Left lobe of liver (tissue), 1 donor: ENCODE data around the genes PCBP3 and SPATC1L.

DNA sequence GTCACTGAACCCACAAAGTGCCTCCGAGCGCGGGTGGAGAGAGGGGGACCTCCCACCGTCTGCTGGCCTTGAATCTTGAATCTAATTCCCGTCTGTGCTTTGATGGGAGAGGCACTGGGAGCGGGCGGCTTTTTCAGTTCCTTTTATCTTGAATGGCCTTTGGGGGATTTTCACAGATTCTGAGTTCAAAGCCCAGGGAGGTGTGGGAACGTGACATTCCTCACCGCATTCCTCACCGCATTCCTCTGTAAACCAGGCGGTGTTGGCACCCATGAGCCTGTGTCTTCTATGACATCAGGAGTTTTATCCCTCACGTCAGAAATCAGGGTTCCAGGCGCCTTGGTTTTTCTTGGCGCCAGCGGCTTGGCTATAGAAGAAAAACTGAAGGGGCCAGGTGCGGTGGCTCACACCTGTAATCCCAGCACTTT is 39.2 kb upstream of the COL18A1 start:
- PRO-cap: no peak

DNA sequence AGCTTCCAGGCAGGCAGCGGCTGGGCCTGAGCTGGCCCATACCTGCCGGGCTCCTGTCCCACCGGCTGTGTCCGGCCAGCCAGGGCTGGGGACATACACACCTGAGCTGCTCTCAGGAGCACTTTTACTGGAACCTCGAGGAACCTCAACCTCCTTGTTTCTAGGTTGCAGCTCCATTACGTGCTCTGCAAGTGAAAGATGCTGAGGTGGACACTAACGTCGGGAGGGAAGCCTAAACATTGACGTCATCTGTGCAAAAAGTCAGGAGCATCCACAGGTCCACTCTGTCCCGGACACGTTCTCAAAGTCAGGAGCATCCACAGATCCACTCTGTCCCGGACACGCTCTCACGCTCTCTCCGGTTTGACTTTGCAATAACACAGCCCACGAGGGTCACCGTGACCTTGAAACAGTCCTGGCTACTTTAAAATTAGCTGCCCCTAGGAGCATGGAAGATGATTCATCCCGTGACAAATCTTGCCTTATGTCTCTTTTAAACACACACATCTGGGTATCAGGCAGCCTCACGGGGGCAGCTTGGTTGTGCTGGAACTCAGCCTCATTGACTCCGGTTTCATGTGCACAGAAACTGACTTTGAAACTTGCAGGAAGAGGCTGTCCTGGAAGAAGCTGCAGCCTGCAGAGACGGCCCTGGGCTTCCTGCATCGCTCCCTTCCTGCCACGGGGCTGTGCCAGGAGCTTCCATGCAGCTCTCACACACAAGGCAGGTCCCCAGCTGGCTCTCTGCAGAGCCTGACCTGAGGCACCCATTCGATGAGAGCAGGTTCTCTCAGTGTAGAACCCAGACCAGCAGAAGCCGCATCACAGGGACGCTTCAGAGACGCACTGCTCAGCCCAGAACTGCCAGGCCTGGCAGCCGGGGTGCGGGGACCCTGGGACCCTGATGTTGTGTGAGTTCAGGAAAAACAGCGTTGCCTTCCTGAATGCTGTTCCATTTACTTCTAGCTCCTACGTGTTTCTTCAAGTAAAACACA is 18.1 kb upstream of the COL18A1 start:
- PRO-cap: no peak

GRCh38 chr21:45405765-45406802 is 1.1 kb downstream of the COL18A1 start:
- PRO-cap: no peak

DNA sequence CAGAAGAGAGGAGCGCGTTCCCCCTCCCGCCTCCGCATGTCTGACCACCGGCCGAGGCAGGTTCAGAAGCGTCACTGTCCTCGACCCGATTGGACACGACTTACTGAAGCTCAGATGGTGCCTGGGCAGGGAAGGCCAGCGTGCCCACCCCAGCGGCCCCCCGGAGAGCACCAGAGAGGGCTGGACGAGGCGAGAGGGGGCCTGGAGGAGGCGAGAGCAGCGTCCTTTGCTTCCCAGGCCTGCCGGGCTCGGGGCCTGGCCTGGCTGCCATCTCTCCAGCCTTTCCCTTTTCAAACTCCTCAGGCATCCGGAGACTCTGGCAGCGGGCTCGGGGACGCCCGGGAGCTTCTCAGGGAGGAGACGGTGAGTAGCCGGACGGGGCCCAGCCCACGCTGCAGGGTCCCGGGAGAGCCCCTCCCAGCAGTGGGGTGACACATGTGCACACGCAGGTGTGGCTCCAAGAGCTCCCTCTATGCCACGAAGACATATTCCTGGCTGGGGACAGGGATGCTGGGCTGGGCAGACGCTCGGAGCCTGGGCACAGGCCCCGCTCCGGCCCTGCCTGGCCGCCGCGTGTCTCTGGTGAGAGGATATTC is 67.0 kb downstream of the SLC19A1 start:
- PRO-cap: no peak

DNA sequence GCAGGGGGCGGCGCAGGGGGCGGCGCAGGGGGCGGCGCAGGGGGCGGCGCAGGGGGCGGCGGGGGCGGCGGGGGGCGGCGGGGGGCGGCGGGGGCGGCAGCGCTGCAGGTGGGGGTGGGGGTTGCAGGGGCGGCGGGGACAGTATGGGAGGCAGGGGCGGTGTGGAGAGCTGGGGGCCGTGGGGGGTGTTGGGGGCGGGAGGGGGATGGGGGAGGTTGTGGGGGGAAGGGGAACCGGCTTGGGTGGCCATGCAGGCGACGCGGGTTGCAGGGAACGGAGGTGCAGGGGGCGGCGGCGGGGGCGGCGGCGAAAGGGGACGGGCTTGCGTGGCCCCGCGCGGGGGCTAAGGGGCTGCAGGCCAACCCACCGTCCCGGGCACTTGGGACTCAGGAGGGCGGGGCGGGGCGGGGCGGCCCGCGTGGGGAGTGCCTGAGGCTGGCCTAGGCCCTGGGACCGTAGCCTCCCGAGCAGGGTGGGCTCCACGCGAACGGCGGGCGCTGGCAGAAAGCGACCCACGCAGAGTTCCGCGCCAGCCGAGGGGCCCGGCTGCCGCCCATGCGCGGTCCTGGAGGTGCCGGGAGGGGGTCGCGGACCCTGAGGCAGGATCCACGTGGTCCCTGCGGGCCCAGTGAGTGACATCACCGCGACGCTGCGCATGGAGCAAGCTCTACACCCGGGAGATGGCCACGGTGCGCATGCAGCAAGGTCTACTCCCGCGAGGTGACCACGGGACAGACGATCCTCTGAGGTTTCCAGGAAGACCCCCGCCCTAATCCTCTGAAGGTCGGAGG is 13.2 kb upstream of the SLC19A1 start:
- PRO-cap: unidirectional peak, plus-strand start at position 696 of the sequence

DNA sequence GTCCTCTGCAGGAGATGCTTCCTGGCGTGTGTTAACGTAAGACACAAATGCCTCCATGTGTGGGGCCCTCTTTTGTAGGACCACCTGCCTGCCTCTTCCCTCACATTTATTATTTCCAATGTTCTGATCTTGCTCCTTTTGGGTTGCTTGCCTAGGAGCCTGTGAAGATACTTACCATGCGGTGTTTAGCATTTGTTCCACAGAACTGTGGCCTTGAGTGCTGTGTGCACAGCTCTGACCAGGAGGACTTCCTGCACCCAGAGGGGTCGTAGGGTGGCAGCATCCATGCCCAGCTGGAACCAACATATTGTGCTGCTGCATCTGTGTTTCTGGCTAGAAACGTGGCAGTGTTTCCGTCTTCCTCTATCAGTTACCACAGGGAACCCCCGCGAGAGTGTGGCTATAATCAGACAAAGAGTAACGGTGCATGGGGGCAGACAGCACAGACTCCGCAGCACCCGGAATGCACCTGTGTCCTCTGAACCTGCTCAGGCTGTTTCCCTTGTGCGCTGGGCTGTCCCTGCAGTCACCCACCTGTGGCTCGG is 11.6 kb upstream of the PCBP3 start:
- PRO-cap: no peak

DNA sequence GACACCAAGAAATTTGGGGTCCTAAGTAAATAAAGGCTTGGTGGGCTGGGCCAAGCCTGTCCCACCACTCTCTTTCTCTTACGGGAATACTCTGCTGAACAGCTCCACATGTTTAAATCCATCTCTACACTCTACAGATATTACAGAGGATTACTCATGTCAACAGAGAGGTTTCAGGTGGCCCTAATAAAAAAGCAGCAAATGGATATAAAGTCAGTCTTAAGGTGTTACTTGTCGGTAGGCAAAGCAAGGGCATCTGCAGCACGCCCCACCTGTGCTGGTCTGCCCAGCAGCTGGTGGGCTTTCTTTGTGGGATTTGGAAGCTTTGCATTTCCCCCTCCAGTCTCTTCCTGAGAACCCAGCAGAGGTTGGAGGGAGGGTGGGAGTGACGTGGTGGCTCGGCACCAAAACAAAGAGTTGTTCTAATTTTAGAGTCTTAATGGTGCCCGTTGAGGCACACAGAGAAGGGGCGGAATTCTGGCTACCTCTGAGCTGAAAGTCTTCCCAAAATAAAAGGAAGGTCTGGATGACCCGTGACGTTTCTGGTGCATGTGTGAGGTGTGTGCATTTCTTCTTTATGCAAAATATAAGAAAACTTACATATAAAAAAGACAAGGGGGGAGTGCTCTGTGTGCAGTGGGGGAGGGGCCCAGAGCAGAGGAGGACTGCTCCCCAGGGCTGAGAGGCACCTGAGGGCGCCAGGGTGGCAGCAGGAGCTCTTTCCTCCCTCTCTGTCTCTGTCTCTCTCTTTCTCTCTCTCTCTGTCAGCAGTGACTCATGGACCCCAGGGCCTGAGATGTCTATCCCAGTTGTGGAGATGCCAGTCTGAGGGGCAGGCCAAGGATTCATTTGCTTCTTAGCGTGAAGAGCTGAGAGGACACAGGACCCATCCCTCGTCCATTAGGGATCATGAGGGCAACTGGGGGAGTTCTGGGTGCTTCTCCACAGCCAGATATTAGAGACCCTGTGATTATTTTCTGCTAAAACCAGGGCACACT is 4.7 kb upstream of the PCBP3 start:
- PRO-cap: no peak

GRCh38 chr21:45643327-45644022 is at the start of gene PCBP3:
PCBP3 (plus strand) TSS chr21:45643725.
- PRO-cap: unidirectional peak, plus-strand start at chr21:45643664; unidirectional peak, plus-strand start at chr21:45643718

DNA sequence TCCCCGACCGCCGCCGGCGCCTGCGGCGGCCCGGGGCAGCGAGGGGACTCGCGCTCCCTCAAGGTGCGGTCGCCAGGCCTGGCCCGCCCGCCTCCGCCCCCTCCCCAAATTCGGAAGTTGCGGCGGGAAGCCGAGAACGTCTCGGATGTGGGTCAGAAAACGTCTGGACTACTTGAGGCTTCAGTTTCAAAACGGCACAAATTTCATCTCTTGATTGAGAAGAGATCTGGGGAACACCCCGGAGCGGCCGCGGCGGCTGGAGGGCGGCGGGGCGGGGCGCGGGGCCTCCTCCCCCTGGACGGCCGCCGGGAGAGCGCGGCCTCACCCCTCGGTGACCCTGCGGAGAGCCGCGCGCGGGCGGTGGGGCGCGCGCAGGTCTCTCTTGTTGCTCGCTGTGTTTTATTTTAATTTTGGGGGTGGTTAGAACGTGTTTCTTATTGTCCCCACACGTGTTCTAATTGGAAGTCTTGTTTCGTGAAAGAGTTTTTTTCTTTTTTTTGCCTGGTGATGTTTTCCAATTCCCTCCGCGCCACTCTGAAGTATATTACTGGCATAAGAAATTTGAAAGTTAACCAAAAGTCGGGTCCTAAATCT is 595 bp downstream of the PCBP3 start:
- PRO-cap: no peak

DNA sequence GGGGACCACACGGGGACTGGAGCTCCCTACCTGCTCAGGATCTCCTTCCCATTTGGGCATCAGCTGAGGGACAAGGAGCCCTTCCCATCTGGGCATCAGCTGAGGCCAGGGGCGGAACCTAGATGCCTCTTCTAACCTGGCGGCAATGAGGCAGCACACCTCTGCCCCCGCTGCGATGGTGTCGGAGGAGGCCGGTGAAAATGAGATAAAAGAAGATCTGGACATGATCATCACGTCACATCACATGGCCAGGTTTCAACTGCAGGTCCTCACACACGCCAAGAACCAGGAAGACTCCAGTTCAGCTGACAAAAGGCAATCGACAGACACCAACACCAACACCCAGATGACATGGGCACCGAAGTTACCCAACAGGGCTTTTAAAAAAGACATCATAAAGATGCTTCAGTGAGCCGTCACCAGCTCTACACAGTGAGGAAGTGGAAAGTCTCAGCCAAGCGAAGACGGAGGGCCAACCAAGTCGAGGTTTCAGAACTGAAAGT is 154.4 kb upstream of the COL6A1 start:
- PRO-cap: no peak

DNA sequence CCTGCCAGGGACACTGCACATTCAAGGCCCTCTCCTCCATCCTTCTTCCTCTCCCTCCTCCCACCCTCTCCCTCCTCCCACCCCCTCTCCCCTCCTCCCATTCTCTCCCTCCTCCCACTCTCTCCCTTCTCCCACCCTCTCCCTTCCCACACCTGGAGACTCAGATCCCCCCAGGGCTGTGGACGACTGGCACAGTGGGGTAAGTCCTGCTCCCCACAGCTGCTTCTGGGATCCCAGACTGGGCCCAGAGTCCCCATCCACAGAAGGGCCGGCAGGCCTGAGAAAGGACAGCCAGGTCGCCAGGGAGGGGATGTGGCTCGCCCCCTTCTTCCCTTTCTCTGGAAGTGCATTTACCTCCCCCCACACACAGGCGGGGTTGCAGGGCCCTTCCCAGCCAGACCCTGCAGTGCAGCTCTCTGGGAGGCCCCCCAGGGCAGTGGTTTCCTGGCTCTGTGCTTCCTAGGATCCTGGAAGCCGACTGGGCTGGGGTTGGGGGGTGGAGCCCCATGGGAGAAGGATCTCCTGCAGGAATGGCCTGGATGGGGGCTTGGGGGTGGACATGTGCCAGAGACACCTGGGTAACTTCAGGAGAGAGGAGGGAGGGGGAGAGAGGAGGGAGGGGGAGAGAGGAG is 4.3 kb upstream of the COL6A1 start:
- PRO-cap: no peak

DNA sequence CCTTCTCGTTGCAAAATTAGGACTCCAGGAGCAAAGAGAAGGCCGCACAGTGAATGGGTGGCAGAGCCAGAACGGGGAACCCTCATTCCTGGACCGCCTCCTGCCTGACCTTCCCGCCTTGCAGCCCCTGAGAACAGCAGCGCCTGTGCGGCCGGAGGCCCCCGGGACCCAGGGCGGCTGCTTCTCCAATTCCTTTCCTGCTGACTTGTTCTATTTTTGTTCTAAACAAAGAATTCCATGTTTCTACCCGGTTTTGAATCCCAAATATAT is 32.0 kb upstream of the COL6A2 start:
- PRO-cap: no peak

- PRO-cap: no peak
Measured at GRCh38 chr21:46078449-46079021, 19.4 kb upstream of the COL6A2 start.

- PRO-cap: bidirectional peak, plus-strand start at chr21:46092676, minus-strand start at chr21:46092534
Measured at GRCh38 chr21:46092167-46093309, 5.4 kb upstream of the COL6A2 start.

GRCh38 chr21:46183641-46184585 is at the start of gene SPATC1L:
SPATC1L (minus strand) TSS chr21:46184459.
- PRO-cap: no peak

- PRO-cap: bidirectional peak, plus-strand start at chr21:46229279, minus-strand start at chr21:46229041
Measured at GRCh38 chr21:46229101-46229755, 654 bp upstream of the LSS start.

- PRO-cap: no peak
Measured at GRCh38 chr21:46249976-46251124, 21.8 kb upstream of the LSS start.

GRCh38 chr21:46324584-46325603 is 938 bp downstream of the PCNT start:
- PRO-cap: bidirectional peak, plus-strand start at chr21:46324700, minus-strand start at chr21:46324461; unidirectional peak, plus-strand start at chr21:46324899

- PRO-cap: no peak
Measured at GRCh38 chr21:46362925-46363453, 39.0 kb downstream of the PCNT start.

DNA sequence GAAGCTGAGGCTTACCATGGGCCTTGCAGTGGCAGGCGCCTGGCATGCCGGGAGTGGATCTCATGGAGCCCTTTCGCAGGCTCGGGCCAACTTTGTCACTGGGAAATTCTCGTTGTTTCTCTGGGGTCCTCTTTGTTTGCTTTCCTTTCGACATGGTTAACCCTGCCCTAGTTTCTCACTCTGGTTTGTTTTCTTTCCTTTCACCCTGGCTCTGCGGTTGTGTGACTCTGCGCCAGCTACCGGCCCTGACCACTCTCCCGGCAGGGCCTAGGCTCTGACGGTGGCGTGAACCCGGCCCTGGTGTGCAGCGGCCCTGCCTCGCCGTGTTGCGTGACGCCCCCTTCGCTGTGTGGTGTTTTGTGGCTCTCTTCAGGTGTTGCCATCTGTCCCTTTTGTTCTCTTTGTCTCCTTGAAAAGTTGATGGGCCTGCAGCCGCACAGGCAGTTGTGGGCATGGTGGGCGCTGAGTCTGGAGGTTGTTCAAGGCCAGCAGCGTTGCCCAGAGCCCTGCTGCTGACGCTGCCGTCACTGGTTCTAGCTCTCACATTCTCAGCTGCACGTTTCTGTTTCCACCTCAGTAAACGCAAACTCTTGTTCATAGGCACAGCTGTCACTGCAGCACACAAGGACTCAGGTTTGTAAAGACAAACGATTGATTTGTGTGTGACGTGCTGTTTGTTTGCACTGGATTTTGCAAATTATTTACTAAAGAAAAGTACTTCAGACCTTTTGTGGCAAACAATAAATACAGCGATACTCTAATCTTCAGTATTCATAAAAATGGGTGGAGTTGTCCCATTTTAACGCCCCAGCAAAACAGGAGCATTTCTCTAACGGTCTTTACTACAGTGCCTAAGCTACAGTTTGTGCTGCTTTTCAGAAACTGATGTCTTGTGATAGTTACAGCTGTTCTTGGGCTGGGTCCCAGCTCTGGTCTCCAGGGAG is 64.5 kb upstream of the DIP2A start:
- PRO-cap: bidirectional peak, plus-strand start at position 224 of the sequence, minus-strand start at position 62 of the sequence; bidirectional peak, plus-strand start at position 832 of the sequence, minus-strand start at position 614 of the sequence